Camera-type eye (tissue), 1 donor: ENCODE measurements around a stretch of chr11.

- RAMPAGE, long total RNA: no peak
Observed at GRCh38 chr11:75715619-75715999, 2.0 kb upstream of the MOGAT2 start.

DNA sequence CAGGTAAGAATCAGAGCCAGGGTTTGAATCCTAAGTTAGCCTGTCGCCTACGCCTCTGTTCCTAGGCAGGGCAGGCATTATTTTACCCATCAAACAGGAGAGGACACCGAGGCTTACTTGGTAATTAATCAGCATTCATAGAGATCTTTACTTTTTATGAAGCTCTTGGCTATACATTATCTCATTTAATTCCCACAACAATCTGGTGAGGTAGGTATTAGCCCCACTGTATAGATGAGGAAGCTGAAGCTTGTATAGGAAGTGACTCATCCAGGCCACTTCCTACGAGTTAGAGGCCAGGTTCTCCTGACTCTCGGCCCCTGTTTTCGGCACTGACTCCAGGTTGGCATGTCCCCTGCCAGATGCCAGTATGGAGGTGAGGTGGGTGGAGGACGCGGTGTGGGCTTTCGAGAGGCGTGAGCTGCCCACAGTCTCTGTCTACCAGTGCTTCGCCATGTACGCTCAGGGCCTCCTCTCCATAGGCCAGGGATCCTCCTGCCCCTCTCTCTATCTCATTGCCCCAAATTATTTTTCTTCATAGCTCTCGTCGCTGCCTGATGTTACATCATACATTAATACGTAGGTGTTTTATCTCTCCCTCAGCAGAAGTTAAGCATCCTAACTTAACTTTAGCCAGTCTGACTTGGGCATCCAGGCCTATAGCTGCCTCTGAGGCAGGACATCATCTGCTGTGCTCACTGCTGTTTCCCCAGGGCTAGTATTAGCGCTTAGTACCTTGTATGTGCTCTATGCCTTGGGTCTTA lies 8.9 kb downstream of the DGAT2 start:
- RAMPAGE, long total RNA: no peak

- RAMPAGE, long total RNA: no peak
Observed at GRCh38 chr11:75801655-75802251, 13.3 kb upstream of the UVRAG start.

- RAMPAGE, long total RNA: no peak
Observed at GRCh38 chr11:75802252-75802726, 12.7 kb upstream of the UVRAG start.

DNA sequence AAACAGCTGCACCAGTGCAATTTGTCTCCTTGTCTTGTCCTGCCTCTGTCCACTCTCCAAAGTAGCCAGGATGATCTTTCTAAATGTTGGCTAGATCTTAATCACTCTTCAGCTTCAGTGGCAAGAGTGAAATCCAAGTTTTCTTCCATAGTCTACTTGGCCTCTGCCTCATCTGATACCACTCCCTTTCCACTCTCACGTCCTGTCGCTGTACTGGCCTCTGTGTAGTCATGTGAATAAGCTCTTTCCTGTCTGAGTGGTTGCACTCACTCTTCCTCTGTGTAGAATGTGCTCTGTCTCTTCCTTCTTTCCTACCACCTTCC lies 86.6 kb downstream of the WNT11 start:
- RAMPAGE, long total RNA: no peak

DNA sequence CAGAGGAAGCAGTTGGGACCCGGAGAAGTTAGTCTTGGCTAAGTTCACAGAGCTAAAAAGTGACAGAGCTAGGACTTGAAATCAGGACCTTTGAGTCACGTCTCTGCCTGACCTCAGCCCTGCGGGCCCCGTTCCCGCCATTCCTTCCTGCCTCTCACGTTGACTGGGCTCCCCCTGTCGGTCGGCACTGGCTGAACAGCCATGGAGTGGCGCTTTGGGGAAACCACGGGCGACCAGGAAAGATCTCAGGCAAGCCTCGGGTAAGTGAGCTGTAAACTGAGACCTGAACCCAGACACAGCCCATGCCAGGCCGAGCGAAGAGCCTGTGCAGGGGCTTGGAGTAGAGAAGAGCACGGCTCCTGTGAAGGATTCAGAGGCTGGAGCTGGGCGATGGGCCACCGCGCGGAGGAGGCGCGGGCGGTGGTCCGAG lies 54.1 kb downstream of the WNT11 start:
- RAMPAGE, long total RNA: no peak

DNA sequence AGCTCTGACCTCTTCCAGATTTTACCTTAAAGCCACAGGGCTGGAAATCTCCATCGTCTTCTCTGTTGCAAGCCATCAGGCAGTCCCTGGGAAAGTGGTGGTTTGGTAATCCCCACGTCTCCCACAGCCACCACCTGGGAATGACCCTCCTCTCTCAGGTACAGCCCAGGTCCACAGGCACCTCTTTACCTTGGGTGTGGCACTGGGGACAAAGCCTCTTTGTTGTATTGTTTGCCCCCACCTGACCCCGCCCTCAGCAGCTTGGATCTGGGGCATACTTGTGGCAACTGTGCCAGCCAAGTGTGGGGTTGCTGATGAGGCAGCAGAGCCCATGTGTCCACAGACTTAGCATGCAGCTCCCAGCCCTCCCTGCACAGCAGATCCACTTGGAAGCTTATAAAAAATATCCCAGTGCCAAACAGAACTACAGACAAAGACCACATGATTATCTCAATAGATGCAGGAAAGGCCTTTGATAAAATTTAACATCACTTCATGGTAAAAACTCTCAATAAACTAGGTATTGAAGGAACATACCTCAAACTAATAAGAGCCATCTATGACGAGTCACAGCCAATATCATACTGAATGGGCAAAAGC lies 77.5 kb downstream of the LRRC32 start:
- RAMPAGE, long total RNA: no peak

DNA sequence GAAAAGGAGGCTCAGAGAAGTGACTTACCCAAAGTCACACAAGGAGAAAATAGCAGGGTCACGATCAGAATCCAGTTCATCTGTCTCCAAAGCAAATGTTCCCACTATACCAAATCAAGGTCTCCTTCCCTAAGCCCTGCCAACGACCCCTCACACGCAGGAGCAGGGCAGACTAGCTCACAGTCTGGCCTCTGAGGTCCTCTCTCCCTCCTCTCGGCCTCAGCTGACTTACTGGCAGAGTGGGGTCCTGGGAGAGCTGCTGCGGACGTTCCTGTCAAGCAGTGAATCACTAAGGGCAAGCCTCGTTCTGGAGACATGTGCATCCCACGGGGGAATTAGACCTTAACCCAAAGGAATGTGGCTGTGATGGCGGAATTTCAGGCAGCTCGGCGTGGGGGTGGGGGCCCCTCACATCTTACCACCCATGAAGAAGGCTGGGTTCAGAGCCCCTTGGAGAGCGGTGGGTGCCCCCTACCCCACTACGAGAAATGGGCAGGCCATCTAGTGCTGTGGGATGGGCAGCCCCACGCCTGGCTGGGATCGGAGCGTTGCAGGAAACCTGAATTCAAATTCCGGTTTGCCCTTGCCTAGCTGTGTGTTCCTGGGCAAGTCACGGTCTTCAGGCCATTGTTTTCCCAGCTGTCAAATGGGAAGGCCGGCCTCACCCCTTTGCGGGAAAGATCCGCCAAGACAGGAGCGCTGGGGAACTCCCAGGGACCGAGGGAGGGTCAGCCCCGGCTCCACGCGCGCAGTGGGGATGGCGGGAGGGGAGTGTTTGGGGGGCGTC lies 620 bp downstream of the LRRC32 start:
- RAMPAGE, long total RNA: no peak

DNA sequence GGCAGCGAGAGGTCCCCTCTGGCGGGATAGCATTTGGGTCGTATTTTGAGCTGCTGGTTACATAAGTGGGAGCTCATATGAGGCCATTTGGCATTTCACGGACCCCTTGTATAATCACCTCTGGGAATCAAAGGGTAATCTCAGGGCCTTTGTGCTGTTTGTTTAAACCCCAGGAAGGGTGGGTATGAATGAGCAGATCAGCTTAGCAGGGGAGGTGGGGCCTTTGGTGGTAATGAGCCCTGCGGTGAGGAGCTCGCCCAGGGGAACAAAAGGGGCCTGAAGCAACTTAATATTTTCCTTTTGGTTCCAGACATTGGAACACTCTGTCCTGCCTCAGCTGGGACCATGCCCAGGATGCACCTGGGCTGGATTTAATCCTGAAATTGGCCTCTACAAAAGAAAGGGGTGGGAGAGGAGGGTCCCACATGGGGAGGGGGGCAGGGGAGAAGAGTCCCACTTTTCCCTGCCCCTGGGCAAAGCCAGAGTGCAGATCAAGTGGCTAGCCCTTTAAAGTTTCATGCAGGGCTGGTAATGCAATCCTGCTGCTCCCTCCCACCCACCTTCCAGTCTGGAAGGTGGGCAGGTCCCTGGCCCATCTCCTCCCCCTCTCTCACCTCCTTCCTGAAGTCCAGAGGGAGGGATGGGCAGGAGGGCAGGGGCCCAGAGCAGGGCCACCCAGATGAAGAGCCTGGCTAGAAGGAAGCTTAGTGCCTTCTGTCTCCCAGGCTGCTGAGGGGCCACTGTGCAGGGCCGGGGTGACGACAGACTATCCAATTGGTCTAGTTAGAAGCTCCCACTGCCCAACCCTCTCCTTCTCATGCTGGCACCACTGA lies 10.5 kb downstream of the TSKU start:
- RAMPAGE, long total RNA: no peak

DNA sequence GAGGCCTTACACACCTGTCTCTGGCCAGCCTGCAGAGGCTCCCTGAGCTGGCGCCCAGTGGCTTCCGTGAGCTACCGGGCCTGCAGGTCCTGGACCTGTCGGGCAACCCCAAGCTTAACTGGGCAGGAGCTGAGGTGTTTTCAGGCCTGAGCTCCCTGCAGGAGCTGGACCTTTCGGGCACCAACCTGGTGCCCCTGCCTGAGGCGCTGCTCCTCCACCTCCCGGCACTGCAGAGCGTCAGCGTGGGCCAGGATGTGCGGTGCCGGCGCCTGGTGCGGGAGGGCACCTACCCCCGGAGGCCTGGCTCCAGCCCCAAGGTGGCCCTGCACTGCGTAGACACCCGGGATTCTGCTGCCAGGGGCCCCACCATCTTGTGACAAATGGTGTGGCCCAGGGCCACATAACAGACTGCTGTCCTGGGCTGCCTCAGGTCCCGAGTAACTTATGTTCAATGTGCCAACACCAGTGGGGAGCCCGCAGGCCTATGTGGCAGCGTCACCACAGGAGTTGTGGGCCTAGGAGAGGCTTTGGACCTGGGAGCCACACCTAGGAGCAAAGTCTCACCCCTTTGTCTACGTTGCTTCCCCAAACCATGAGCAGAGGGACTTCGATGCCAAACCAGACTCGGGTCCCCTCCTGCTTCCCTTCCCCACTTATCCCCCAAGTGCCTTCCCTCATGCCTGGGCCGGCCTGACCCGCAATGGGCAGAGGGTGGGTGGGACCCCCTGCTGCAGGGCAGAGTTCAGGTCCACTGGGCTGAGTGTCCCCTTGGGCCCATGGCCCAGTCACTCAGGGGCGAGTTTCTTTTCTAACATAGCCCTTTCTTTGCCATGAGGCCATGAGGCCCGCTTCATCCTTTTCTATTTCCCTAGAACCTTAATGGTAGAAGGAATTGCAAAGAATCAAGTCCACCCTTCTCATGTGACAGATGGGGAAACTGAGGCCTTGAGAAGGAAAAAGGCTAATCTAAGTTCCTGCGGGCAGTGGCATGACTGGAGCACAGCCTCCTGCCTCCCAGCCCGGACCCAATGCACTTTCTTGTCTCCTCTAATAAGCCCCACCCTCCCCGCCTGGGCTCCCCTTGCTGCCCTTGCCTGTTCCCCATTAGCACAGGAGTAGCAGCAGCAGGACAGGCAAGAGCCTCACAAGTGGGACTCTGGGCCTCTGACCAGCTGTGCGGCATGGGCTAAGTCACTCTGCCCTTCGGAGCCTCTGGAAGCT lies 13.6 kb downstream of the TSKU start:
- RAMPAGE, long total RNA: no peak

DNA sequence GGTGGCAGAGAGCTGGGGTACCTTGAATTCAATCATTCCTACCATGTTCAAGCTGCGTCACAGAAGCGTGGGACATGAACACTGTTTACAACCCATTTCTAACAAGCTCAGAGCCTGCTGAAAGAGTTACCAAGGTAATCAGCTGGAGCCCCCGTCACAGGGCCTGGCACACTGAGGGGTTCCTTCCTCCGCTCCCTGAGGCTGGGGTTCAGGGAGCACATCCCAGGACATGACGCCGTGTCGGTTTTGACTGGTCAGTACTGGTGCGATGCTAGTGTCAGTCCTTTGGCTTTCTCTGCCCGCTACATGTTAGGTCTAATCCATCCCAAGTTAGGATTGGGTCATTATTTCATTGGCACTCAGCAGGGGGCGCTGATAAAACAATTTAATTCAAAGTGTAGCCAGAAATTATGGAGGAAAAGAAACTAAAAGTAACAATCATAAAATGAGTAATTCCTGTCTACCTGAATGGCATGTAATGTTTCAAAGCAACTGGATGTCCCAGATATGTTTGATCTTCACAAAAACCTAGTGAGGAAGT lies 27.0 kb downstream of the TSKU start:
- RAMPAGE, long total RNA: no peak

DNA sequence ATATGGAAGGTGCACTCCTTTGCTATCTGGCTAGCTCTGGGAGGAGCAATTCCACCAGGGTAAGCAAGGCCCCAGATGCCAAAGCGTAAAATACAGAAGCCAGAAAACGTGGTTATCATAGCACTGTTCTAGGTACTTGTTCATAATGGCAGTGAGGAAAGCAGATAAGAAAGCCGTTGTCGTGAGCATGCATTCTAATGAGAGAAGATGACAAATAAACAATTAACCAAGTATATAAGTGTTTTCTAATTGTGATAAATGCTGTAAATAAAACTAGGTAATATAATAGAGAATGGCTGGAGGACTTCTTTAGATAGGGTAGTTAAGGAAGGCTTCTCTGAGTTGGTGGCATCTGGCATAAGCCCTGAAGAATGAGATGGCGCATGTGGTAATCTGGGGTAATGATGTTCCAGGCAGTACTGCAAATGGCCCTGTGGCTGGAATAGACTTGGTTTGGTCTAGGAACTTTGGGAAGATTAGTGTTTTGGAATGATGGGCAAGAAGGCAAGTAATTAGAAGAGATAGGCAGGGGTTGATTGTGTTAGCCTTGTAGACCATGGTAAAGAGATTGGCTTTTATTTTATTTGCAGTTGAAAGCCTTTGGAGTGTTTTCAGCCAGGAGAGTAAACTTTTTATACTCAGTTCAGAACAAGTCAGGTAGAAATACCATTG lies 25.2 kb downstream of the ACER3 start:
- RAMPAGE, long total RNA: no peak

DNA sequence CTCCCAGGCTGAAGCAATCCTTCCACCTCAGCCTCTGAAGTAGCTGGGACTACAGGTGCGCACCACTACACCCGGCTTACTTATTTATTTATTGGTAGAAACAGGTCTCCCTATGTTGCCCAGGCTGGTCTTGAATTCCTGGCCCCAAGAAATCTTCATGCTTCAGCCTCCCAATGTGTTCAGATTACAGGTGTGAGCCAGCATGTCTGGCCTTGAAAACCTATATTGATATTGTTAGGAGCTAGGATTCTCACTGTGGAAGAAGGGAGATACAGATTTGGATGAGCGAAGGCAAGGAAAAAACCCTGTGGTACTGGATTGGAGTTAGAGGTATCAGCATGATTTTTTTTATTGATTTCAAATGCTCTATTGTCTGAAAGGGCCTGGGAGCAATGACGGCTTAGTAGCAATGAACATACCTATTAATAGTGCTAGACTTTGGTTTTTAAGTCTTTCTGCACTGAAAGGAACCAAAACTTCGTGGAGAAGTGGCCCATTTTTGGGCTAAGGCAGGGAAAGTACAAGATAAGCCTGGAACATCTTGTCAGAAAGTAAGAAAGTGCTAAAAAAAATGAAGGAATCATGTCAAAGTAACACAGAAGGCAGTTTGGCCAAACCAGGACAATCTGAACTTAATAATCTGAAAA lies 77.8 kb downstream of the ACER3 start:
- RAMPAGE, long total RNA: no peak

DNA sequence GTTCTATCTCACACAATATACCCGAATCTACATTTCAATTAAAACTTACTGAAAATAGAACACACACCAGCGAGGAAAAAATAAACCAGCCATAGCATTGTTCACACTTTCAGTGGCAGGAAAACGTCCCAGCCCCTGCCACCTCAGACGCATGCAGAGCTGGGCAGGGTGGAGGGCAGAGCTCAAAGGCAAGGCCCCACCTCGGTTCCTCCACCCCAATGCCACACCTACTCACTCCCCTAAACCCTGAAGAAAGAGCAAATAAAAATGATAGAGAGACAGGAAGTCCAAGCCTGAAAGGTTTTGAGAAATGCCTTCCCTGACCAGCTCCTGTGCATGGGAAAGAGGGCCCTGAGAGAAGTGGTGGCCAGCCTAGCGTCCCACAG lies 14.8 kb downstream of the B3GNT6 start:
- RAMPAGE, long total RNA: no peak

- RAMPAGE, long total RNA: no peak
Observed at GRCh38 chr11:77126683-77127965, 922 bp upstream of the MYO7A start.

DNA sequence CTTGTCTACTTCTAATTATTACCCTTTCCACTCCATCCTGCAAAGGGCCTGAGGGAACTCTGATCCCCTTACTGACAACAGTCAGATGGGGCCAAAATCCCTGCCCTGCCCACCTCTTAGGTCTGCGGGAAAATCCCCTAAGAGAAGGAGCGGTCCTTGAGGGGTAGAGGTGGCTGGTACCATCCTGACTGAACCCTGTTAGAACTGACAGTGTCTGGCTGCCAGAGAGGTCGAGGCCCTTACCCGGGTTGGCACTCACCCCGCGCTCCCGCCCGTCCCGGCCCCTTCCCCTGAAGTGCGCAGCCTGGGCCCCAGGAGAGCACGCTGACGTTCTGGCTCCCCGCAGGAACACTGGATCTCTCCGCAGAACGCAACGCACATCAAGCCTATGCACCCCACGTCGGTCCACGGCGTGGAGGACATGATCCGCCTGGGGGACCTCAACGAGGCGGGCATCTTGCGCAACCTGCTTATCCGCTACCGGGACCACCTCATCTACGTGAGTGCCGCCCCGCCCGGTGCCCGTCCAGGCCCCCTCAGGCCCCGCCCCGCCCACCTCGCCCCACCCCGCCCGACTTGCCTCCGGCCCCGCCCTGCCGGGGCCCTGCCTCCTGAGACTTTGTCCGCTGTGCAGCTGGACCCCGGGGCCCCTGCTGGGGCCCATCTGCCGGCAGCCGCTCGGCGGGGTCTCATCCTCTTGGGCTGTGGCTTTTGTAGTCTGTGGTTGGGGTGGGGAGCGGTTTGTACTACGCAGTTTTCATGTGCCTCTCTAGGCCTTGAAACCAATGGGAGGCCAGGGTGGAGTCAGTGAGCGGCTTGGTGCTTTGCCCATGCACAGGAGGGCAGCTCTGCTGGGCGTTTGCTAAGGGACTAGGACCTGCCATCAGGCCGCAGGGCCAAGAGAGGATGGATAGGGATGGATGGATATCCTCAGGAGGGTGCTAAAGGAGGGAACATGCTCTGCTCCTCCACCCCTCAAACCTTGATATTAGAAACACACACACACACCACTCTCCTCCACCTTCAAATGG lies 19.7 kb downstream of the MYO7A start:
- RAMPAGE, long total RNA: no peak

DNA sequence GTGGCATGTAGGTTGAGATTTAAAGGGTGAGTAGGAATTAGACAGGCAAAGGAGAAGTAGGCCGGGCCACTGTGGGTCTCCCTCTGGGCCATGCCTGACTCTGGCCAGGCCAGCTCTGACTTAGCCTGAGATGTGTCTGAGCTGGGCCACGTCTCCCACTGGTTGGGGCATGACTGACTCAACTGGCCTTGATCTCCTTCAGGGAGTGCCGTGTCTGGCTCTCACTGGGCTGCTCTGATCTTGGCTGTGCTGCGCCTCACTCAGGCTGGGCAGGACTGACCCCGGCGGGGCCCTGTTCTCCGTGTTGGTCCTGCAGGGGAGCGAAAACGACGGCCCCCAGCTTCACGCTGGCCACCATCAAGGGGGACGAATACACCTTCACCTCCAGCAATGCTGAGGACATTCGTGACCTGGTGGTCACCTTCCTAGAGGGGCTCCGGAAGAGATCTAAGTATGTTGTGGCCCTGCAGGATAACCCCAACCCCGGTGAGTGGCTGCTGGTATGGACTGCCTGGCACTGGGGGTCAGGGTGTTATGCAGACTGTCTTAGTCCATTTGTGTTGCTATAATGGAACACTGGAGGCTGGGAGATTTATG lies 71.4 kb downstream of the MYO7A start:
- RAMPAGE, long total RNA: no peak

- RAMPAGE, long total RNA: no peak
Observed at GRCh38 chr11:77470299-77471056, 3.4 kb downstream of the PAK1 start.

- RAMPAGE, long total RNA: no peak
Observed at GRCh38 chr11:77475134-77475700, 1.3 kb upstream of the PAK1 start.

- RAMPAGE, long total RNA: no peak
Observed at GRCh38 chr11:77991020-77991454, 3.4 kb downstream of the INTS4 start.